Calu3 (cell line): ENCODE data around the genes MRPS18C and WDFY3.

DNA sequence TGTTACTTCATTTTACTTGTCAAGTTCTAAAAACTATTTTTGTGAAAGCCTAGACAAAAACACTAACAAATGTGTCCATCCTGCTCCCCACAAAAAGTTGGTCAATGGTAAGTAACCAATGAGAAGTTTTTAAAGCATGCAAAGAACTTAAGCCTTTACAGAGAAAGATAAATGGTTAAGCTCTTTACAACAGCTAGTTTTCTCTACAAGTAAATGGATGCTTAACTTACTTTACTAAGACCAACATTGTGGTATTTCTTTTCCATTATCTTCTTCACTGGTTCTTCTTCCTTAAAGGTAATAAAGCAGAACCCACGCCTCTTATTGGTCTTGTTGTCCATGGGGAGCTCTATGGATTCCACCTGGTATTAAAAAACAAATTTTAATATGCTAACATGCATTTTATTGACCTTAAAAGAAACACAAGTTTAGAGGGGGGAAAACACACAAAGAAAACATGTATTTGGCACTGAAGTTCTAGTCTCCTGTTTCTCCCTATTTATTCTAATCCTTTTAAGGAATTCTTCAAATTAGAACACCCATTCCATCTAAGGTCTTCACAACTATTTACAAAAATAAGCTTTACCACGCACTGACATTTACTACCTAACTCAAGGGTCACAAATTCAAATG is 16.6 kb downstream of the HNRNPD start:
- PRO-cap = no peak

DNA sequence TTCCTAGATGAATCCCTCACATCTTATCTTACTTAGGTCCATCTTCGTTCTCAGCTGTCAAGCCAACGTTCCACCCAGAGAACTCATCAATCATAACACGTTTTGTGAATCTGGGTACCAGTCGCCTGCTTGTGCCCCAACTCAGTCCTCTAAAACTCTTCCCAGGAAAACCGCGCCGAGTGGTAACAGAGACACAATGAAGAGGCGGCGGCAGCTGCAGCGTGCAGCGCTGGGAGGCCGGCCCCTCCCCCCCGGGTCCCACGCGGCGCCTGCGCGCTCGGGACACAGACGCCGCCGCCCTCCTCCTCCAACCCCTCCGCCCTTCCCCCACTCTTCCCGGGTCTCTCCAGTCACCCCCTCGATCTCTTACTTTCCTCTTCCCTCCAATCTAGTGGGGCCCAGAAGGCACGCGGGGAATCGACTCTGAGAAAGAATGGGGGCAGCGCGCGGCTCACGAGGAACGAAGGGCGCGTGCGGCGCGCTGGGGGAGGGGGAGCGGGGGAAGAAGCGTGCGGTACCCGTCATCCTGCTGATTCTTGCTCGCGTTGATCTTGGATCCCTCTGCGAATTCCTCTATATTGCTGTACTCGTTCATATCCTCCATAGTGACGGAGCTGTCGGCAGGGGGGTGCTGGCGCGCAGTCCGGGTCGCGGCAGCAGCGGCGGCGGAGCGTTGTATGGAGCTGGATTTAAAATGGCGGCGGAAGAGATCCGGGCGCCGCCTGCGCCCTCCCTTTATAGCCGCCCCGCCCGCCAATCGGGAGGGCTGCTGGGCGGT is 1.3 kb downstream of the HNRNPDL start:
- PRO-cap = bidirectional peak, plus-strand start at position 330 of the sequence, minus-strand start at position 176 of the sequence; bidirectional peak, plus-strand start outside the sequence, minus-strand start at position 709 of the sequence

GRCh38 chr4:82708792-82709357 is 89.7 kb downstream of the SCD5 start:
- PRO-cap = no peak

- PRO-cap = no peak
These were observed 44.9 kb downstream of the SCD5 start for GRCh38 chr4:82753536-82754236.

DNA sequence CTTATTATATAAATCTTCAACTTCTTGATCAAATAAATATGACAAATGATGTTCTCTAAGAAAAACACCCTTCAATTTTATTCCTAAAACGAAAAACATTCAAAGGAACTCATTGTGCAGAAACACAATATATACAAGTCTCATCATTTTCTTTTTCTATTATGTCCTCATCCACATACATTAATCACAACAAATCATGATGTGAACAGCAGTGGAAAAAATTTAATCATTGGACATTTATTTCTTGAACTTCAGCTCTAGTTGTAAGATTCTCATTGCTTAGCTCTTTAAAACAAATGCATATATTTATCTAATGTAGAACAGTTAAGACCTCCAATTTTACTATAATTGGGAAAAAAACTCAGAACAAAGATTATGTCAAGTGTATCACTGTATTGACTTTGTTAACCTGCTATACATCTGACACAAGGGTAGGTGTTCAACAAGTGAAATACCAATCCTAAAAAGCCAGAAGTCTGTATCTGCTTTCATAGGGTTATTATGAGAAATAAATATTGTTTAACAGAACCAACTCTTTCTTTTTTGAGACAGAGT is 4.8 kb upstream of the THAP9 start:
- PRO-cap = no peak

- PRO-cap = no peak
These were observed 1.6 kb upstream of the THAP9 start for GRCh38 chr4:82898948-82899275.

- PRO-cap = no peak
These were observed 17.2 kb downstream of the COQ2 start for GRCh38 chr4:83267299-83267893.

DNA sequence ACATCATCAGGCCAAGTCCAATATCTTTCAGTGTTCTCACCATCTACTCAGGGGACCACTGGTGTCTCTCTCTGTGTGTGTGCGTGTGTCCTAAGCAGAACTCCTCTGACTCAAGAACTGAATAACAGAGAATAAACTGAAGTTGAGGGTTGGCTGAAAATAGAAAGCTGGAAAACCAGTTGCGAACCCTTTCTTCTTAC is 38.2 kb downstream of the HELQ start:
- PRO-cap = no peak

- PRO-cap = bidirectional peak, plus-strand start at chr4:83456059, minus-strand start at chr4:83455816
These were observed at the start of gene MRPS18C for GRCh38 chr4:83455695-83456308. Gene MRPS18C (plus strand): TSS chr4:83456058.

DNA sequence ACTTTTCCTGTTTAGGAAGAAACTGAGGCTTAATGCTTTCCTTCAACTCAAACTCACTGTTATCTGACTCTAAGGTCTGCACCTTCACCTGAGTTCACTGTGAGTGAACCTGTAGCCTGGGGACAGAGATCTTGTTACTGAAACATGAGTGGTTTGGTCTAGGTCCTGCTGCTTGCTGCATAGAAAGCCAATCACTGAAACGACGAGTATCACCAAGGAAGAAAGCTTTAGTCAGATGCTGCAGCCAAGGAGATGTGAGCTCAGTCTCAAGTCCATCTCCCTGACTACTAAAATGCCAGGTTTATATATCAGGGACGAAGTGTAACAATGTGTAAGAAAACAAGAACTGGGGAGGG is 19.5 kb upstream of the ABRAXAS1 start:
- PRO-cap = no peak

- PRO-cap = no peak
These were observed 12.6 kb downstream of the GPAT3 start for GRCh38 chr4:83548378-83548988.

DNA sequence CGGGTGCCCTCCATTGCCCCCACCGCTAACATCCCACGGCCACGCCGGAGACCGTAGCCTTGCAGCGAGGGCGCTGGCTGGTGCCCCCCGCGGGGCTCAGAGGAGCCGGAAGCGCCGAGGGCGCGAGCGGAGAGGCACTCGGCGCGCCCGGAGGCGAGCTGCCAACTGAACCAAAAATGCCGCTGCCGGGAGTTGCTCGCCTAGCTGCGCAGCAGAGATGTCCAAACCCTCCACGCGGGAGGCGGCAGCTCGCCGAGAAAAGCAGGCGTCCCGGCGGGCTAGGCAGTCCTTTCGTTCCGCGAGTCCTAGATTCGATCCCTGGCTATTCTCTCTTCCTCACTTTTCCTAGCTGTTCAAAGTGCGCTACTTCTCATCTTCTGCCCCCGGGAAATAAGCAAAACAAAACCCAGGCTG is 888 bp downstream of the NKX6-1 start:
- PRO-cap = no peak

- PRO-cap = no peak
These were observed 10.2 kb upstream of the CDS1 start for GRCh38 chr4:84572665-84573163.

- PRO-cap = no peak
These were observed 2.6 kb downstream of the CDS1 start for GRCh38 chr4:84585398-84586022.

DNA sequence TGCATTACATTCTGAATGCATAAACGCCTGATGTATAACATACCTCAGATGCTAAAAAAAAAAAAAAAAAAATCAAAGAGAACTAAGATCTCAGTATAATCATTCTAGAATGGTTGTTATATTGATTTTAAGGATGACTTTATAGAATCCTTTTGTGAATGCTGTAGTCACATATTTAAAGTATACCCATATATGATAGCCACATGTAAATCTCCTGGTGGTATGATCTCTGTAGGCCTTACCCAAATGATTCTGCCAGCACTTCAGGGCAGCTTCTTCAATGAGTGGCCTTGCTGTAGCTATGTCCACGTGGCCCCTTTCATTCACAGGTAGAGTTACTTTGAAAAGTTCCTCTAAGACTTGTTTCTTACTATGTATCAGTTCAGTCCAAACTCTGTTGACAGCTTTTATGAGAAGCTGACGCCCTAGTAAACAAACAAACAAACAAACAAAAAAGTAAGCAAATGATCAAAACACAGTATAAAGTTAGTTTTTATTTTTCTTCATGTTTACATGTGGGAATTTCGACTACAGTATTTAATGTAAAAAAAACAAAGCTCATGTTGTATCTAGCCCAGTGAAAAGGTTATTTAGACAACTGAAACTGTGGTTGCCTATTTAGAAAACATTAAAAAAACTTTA is 154.1 kb downstream of the CDS1 start:
- PRO-cap = no peak

DNA sequence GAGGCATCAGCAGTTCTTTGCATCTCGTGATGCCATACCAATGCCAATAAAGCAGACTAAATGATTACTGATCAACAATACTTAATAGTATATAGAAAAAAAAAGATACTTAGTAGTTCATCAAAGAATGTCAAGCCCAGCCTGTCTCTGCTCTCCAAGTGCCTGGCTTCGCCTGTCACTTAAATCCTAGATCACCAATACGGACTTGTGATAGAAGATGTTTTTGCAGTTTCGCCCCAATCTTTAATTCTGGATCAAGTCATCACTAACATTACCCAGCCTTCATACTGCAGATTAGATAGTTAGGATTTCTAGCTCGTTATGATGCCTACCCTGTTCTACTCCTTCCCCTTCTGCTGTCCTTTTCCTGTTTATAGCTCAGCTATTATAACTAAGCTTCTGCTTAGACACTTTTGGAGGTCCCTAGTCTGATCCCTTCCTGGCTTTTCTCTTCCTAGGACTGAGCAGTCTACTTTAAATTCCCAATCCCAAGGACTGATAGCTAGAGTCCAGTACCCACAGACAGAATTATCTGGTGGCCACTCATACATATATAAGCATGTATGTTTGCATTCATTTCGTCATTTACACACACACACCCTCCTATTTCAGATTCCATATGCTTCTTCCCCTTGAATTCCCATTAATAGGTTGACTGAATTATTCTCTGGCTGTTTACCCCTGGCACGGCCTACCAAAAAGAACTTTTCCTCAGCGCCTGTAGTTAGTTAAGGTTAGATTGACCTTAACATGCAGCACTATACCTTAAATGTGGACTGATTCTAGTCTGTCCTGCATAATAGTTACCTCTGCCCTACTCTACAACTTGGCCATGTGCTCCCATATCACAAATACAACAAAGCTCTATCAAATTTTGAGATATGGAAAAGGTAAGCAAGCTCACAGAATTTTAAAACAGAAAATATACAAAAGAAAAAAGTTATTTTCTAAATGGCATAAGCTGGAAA is 17.9 kb downstream of the WDFY3 start:
- PRO-cap = no peak

GRCh38 chr4:84966514-84967633 is at the start of gene WDFY3:
Gene WDFY3 (minus strand): TSS chr4:84966690.
- PRO-cap = bidirectional peak, plus-strand start at chr4:84966803, minus-strand start at chr4:84966663

DNA sequence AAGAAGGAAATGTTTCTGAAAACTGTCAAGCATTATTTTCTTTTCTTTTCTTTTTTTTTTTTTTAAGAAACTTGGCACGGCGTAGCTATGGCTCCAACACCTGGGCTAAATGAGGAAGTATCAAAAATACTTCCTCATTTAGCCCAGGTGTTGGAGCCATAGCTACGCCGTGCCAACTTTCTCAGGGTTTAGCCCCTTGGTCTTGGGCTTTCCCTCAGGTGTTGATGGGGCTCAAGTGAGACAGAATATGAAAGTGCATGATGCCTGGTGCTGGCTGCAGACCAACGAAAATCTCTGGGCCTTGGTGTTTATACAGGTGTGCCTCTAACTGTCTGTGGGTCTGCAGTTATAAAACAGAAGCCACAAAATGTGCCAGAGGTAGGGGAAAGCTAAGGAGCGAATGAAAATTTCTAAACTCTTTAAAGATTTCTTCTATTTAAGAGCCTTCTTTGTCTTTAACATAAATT is 132.7 kb downstream of the ARHGAP24 start:
- PRO-cap = no peak

DNA sequence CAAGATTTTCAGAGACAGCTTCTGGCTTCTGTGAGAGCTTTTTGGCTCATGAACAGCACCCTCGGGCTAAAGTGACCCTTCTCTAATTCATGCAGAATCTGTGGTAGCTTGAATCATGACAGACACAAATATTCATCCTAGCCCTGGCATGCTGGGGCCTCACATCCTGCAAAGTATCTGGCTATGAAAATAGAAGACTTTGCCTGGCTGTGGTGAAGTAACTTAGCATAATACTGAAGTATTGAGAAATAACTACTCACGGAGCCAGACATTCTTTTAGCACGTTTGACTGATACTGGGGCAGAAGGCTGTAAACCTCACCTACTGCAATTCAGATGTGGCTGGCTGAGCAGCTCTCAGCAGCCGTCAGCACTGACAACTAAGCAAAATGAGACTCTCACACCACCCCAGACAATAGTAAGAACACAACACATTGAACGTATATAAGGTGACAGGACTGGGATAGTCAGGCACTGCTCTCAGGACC is 327.2 kb downstream of the MAPK10 start:
- PRO-cap = no peak

DNA sequence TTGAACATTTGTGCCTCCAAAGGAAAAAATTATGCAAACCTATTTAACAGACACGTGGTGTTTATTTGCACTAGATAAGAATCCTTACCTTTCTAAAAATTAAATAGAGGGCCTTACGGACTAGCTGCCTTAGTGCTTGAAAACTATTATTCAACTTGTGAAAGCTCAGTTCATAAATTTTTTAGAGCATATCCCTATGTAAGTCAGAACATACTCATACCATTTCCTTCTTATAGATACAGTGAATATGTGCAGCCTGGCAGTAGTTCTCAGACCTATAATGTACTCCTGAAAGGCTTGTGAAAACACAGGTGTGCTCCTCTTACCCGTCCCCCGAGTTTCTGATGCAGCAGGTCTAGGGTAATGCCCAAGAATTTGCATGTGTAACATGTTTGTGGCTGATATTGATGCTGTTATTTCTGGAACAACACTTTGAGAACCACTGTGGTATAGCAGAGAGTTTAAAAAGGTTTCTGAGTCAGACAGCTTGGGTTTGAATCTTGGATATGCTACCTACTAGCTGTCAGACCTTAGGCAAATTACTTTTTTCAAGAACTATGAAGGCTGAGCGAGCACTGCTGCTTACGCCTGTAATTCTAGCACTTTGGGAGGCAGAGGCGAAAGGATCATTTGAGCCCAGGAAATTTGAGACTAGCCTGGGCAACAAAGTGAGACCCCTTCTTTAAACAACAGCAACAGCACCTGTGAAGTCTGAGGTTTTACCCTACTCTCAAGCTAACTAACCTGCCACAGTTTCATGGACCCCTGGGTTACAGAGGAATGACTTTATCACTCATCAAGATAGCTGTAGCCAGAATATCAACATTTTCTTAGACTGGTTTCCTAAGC is 4.9 kb downstream of the AFF1 start:
- PRO-cap = no peak